Measurements from ENCODE around the genes MOB4 and PLCL1.

DNA sequence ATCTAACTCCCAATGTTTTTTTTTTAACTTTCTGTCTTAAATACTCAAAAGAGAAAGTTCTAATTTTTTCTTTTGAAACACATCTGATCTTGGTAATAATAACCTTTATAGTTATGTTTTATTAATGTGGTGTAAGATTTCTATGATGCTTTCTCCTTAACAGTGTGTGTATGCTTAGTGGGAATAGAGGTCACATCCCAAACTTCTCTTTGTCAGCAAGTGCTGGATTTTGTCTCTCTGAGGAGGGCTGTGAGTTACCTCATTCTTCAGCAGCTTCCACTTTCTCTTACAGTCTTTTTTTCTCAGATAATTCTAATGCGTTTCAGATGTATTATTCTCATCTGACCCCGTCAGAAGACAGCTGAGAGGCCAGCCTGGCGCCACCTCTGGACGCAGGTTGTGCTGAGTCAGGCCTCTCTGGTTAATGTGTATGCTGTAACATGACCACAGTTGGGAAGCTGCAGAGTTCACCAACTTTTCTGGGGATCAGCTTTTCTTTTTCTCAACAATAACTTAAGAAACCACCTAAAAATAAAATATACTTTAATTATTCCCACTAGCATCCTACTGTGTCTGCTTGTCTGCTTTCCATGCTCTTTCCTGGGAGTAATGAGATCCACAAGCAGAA is 79.4 kb downstream of the CCDC150 start:
- RRBS, 2 experiments: no CpG with 5 or more reads among the region's 4 CpGs
CAGE:
- cytosol, long polyA minus RNA: no peak
- cytosol, long polyA plus RNA: no peak
- long polyA plus RNA: no peak
- nucleus, long polyA minus RNA: no peak
- nucleus, long polyA plus RNA: start-site peak on the plus strand centred at position 440 of the sequence, 90 bp wide, 92 and 52 reads in 2 replicates

- RRBS, 2 experiments: no CpG with 5 or more reads among the region's 3 CpGs
CAGE:
- cytosol, long polyA minus RNA: no peak
- cytosol, long polyA plus RNA: no peak
- long polyA plus RNA: no peak
- nucleus, long polyA minus RNA: no peak
- nucleus, long polyA plus RNA: no peak
Observed at GRCh38 chr2:197079484-197079796, 152.9 kb upstream of the PGAP1 start.

DNA sequence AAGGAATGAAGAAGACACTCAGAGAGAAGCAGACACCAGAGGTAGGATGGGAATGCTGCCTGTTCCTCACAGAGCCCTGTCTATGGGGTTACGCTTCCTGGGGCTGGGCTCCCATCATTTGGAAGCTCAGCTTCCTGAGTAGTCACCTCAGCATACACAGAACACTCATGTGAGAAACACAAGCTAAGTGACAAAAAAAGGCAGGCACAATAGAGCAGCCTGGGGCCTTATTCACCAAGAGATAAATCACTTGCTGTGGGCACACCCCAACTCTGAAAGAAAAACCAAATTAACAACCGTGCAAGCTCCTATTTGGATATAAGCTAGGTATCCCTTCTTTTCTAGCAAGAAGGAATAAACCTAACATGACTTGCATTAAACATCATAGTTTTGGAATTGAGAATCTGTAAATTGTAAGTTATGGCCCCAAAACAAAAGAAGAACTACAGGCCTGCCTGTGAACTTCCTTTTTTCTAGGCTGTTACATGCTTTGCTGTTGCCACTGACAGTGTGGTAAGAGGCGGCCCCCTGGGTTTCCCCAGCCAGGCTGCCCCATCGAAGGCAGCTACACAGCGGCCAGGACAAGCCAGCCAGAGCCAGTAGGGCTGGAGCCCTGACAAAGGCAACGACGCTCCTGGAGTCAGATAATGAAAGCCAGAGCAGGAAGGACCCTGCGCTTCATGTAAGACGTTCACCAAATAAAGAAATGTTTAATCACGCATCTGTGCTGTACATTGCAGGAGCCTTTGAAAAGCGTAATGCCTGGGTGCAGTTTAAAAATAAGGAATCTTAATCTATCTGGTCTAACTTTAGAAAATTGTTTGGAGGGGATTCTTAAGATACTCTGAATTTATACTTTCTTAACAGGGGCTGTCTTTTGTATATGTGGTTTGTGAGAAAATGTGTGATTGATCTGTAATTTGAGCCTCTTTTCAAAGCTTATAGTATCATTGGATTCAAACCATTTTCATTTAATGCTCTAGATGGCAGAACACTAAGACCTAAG is 55.1 kb downstream of the ANKRD44 start:
- RRBS, 2 experiments: no CpG with 5 or more reads among the region's 11 CpGs
CAGE:
- cytosol, long polyA minus RNA: no peak
- cytosol, long polyA plus RNA: no peak
- long polyA plus RNA: no peak
- nucleus, long polyA minus RNA: no peak
- nucleus, long polyA plus RNA: no peak

DNA sequence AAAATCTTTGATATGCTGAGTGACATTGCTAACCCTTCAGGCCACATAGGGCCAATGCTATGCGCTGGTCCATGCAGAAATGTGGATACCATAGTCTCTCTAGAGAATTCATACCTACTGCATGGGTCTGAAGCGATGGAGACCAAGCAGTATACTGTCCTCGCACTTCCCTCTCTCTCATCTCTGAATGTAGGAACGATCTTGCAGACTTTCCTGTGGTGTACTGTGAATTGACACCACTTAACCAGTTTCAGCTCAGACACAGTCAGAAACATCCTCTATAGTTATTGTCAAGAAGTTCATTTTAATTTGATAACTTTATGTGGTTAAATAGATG is 17.9 kb upstream of the ANKRD44 start:
- RRBS, 2 experiments: no CpG with 5 or more reads among the region's 4 CpGs
CAGE:
- cytosol, long polyA minus RNA: no peak
- cytosol, long polyA plus RNA: no peak
- long polyA plus RNA: no peak
- nucleus, long polyA minus RNA: no peak
- nucleus, long polyA plus RNA: no peak

DNA sequence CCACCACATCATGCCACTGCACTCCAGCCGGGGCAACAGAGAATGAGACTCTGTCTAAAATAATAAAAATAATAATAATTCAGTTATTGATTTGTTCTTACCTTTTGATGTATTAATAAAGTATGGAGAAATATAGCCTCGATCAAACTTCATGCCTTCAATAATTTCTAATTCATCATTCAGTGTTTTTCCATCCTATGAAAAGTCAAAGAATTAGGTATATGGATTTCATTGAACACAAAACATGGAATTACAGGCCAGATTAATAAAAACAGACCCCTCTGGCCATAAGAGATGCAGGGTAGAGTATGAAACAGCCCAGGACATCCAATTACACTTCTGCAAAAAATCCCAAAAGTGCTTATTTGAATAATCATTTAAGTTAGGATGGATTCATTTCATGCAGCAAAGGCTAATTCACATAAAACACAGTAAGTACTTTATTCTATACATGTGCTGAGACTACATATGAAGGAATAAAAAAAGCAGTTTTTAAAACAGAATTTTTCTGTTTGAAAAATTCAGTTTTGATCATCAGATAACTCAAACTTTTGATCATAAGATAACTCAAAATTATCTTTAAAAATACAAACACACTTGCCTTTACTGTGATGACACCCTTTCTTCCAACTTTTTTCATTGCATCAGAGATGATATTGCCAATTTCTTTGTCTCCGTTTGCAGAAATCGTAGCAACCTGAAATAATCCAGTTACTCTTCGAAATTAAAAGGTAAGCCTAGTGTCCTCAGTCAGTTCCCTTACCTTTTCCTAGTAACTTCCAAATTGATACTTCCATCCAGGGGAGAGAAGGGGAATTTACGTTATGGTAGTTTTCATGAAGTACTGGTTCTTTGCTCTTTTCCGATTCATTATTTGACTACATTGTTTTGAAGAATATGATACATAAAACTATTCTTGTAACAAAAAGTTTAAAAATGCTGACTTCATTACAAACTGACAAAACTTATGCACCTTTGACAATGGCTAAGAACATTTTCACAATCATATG is 5.3 kb downstream of the HSPD1 start:
- RRBS, 2 experiments: 99 to 100% methylated on average over 1 of the region's 7 CpGs
CAGE:
- cytosol, long polyA minus RNA: no peak
- cytosol, long polyA plus RNA: no peak
- long polyA plus RNA: no peak
- nucleus, long polyA minus RNA: no peak
- nucleus, long polyA plus RNA: no peak

GRCh38 chr2:197504105-197504939 is 4.1 kb downstream of the HSPE1 start:
- RRBS, 2 experiments: no CpG with 5 or more reads among the region's 9 CpGs
CAGE:
- cytosol, long polyA minus RNA: no peak
- cytosol, long polyA plus RNA: no peak
- long polyA plus RNA: no peak
- nucleus, long polyA minus RNA: no peak
- nucleus, long polyA plus RNA: no peak

- RRBS, 2 experiments: 2% methylated on average over 23 to 27 of the region's 63 CpGs
CAGE:
- cytosol, long polyA minus RNA: no peak
- cytosol, long polyA plus RNA: no peak
- long polyA plus RNA: start-site peak on the plus strand at chr2:197516043-197516089, 938 and 1,032 reads in 2 replicates
- nucleus, long polyA minus RNA: no peak
- nucleus, long polyA plus RNA: no peak
Observed at GRCh38 chr2:197515185-197516168, at the start of gene MOB4. TSS of gene MOB4 (plus strand) at chr2:197516066.

GRCh38 chr2:197647917-197648560 is 27.3 kb downstream of the RFTN2 start:
- RRBS, 2 experiments: no CpG with 5 or more reads among the region's 3 CpGs
CAGE:
- cytosol, long polyA minus RNA: no peak
- cytosol, long polyA plus RNA: no peak
- long polyA plus RNA: no peak
- nucleus, long polyA minus RNA: no peak
- nucleus, long polyA plus RNA: no peak

DNA sequence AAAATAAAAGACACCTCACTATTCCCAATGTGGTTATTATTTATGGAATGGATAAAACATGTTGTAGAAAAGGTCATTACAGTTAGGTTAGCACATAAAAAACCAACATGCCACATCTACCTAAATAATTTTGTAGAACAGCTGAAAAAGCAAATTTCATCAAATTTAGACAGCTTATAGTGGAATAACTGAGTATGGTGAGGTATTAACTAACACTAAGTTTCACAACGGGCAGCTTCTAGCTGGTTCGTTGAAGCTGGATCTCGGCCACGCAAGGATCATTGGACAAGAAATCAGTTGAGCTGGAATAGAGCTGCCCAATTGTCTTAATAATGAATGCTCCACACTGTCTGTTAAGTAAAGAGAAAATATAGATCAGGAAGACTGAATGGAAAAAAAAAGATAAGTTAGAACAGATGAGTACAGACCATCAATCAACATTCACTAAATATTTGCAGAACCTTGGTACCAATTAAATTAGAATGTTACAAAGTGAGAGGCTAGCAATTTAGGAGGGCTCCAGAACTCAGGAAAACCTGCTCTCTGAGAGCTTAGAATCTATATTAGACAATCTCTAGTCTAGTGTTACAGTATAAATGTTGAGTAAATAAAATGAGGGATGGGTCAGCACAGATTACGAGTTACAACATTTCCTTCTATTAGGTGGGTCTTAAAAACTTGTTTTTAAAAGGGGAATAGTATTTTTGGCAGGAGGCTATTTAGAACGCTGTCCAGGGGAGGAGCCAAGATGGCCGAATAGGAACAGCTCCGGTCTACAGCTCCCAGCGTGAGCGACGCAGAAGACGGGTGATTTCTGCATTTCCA is 23.3 kb downstream of the MARS2 start:
- RRBS, 2 experiments: no CpG with 5 or more reads among the region's 12 CpGs
CAGE:
- cytosol, long polyA minus RNA: no peak
- cytosol, long polyA plus RNA: no peak
- long polyA plus RNA: no peak
- nucleus, long polyA minus RNA: no peak
- nucleus, long polyA plus RNA: no peak

GRCh38 chr2:197804547-197805277 is at the start of gene PLCL1:
TSS of gene PLCL1 (plus strand) at chr2:197804593.
- RRBS, 2 experiments: 2 to 4% methylated on average over 30 of the region's 91 CpGs
CAGE:
- cytosol, long polyA minus RNA: no peak
- cytosol, long polyA plus RNA: no peak
- long polyA plus RNA: no peak
- nucleus, long polyA minus RNA: no peak
- nucleus, long polyA plus RNA: no peak

- RRBS, 2 experiments: no CpG with 5 or more reads among the region's 8 CpGs
CAGE:
- cytosol, long polyA minus RNA: no peak
- cytosol, long polyA plus RNA: no peak
- long polyA plus RNA: no peak
- nucleus, long polyA minus RNA: no peak
- nucleus, long polyA plus RNA: no peak
Observed at GRCh38 chr2:197830028-197830747, 25.8 kb downstream of the PLCL1 start.

DNA sequence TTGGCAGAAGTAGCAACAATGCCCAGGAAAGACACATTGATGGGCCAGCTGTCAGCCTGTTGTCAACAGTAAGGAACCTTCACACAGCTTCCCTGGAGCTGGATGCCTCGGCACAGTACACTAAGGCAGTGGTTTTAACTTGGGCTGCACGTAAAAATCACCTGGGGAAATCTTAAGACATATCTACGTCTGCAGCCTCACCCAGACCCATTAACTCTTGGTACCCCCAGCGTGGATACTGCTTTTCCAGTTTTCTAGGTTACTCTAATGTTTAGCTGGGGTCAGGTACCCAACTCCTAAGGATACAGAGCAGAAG is 679.8 kb downstream of the SATB2 start:
- RRBS, 2 experiments: no CpG with 5 or more reads among the region's 4 CpGs
CAGE:
- cytosol, long polyA minus RNA: no peak
- cytosol, long polyA plus RNA: no peak
- long polyA plus RNA: no peak
- nucleus, long polyA minus RNA: no peak
- nucleus, long polyA plus RNA: no peak

DNA sequence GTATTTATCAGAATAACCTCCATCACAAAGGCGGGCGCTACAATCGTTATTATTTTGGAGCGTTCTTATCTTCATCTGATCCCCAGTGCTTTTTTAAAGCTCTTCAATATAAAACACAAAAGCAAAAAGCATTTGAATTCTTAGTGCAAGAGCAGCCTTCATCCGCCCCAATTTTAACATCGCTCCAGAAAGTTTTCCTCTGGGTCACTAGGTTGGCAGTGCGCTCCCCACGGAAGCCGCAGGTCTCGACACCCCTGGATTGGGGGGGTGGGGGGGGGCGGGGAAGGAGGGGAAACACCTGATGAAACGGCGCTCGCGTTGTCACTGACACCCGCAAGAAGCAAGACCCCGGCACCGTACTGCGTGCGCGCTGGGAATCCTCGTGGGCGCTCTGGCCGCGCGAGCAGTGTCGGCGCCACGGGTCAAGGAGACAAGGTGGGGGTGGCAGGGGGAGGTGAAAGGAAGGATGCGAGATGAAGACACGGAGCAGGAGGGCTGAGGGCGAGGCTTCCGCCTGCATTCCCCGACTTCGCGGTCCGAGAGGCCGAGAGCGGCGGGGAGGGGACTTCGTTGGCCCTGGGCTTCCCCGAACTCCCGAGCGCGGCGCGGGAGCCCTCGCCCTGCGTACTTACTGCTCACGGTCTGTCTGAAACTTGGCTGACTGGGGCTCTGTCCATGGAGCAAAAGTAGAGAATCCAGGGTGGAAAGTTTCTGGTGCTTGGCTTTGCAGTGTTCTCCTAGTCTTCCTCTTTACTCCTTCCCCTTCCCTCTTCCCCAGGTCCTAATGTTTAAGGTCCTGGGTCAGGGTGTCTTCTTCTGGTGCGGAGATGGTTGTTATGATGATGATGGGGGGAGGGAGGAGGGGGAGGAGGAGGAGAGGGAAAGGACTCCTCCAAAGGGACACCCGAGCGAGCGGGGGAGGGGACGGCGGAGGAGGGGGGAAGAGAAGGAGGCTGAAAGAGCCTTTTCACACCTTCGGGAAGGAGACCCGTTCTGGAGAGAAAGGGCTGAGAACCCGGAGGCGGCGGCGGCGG is 715 bp downstream of the SATB2 start:
- RRBS, 2 experiments: no CpG with 5 or more reads among the region's 63 CpGs
CAGE:
- cytosol, long polyA minus RNA: no peak
- cytosol, long polyA plus RNA: no peak
- long polyA plus RNA: no peak
- nucleus, long polyA minus RNA: no peak
- nucleus, long polyA plus RNA: no peak

DNA sequence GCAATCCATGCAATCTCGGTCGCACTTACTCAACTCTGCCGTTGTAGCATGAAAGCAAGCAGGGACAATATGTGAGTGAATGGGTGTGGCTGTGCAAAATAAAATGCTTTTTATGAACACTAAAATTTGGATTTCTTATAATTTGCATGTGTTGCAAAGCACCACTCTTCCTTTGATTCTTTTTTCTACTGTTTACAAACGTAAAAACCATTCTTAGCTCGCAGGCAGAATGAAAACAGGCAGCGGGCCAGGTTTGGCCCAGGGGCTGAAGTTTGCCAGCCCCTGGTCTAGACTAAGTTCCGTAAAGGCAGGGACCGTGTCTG is 83.8 kb upstream of the SPATS2L start:
- RRBS, 2 experiments: no CpG with 5 or more reads among the region's 8 CpGs
CAGE:
- cytosol, long polyA minus RNA: no peak
- cytosol, long polyA plus RNA: no peak
- long polyA plus RNA: no peak
- nucleus, long polyA minus RNA: no peak
- nucleus, long polyA plus RNA: no peak

DNA sequence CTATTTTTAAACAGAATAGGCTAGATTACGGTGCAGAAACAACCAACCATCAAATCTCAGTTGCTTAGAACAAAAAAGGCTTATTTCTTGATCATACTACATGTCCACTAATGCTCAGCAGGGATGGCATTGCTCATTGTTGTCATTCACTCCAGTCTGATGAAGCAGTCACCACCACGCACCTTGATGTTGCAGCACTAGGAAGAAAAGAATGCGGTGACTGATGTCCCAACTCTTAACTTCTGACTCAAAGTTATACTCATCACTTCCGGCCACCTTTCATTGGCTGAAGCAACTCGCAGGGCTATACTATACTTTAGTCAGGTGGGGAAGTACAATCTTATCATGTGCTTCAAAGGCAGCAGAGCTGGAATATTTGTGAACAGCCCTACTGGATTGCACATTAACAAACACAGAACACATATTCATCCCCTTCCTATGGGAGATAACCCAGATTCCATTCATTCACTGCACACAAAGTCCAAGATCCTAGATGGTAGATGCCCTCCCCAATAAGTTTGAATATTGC is 3.6 kb upstream of the SPATS2L start:
- RRBS, 2 experiments: no CpG with 5 or more reads among the region's 5 CpGs
CAGE:
- cytosol, long polyA minus RNA: no peak
- cytosol, long polyA plus RNA: no peak
- long polyA plus RNA: no peak
- nucleus, long polyA minus RNA: no peak
- nucleus, long polyA plus RNA: no peak

DNA sequence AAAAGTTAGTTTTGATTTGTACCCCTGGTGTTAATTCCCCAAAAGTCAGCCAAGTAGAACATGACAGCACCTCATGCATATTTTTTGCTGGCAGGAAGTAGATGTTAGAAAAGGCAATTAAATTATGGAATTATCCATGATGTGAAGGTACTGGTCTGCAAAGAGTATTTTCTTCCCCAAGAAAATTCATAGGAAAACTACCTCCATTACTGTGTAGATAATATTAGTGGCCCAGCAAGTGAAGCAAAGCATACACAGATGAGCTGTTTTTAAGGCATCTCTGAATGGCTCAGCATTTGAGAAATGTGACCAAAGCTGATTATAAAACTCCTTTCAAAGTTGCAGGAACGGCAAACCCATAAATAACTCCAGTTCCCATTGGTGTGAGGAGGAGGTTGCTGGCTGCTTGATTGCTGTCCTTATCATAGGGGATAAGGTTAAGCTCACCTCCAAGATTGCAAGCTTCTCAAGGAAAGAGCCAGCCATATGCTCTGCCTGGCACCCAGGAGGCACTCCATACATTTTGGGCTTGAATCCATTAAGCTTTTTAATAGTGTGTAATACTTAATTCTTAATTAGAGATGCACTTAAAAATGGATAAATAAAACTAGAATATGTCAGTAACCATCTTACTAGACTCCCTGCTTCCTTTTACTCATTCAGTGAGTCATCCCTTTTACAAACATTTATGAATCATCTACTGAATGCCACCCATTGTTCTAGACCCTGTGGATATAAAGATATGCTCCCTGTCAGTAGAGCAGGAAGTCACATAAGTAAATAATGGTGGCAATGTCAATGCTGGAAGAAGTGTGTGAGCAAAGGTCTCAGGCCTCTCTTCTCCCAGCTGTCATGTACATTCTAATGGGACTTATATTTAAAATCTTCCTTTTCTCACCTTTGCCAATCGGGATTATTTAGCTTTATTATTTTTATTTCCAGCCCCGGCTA is 99.2 kb downstream of the SPATS2L start:
- RRBS, 2 experiments: no CpG with 5 or more reads among the region's 3 CpGs
CAGE:
- cytosol, long polyA minus RNA: no peak
- cytosol, long polyA plus RNA: no peak
- long polyA plus RNA: no peak
- nucleus, long polyA minus RNA: no peak
- nucleus, long polyA plus RNA: no peak

- RRBS, 2 experiments: no CpG with 5 or more reads among the region's 10 CpGs
CAGE:
- cytosol, long polyA minus RNA: no peak
- cytosol, long polyA plus RNA: no peak
- long polyA plus RNA: no peak
- nucleus, long polyA minus RNA: no peak
- nucleus, long polyA plus RNA: no peak
Observed at GRCh38 chr2:200424946-200425515, 84.8 kb downstream of the KCTD18 start.

GRCh38 chr2:200469649-200470093 is 40.2 kb downstream of the KCTD18 start:
- RRBS, 2 experiments: no CpG with 5 or more reads among the region's 11 CpGs
CAGE:
- cytosol, long polyA minus RNA: no peak
- cytosol, long polyA plus RNA: no peak
- long polyA plus RNA: no peak
- nucleus, long polyA minus RNA: no peak
- nucleus, long polyA plus RNA: no peak

DNA sequence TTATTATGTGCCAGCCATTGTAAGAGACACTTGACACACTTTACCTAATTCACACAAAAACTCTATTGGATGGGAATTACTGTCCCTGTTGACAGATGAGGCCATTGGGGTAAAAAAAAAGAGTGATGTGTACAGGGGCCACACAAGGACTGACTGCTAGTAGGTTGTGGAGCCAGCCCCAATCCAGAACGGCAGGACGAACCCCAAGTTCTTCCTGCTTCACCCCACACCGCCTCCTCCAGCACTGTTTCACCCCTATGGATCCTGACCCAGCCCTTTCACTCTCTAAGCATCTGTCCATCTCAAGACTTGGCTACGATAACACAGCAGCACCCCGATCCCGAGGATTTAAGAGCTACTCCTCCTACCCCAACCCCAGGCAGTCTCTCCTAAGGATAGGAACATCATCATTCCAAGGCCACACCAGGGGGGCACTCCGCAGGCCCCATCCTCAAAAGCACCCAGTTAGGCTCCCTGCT is 739 bp downstream of the KCTD18 start:
- RRBS, 2 experiments: no CpG with 5 or more reads among the region's 7 CpGs
CAGE:
- cytosol, long polyA minus RNA: no peak
- cytosol, long polyA plus RNA: no peak
- long polyA plus RNA: no peak
- nucleus, long polyA minus RNA: no peak
- nucleus, long polyA plus RNA: no peak

DNA sequence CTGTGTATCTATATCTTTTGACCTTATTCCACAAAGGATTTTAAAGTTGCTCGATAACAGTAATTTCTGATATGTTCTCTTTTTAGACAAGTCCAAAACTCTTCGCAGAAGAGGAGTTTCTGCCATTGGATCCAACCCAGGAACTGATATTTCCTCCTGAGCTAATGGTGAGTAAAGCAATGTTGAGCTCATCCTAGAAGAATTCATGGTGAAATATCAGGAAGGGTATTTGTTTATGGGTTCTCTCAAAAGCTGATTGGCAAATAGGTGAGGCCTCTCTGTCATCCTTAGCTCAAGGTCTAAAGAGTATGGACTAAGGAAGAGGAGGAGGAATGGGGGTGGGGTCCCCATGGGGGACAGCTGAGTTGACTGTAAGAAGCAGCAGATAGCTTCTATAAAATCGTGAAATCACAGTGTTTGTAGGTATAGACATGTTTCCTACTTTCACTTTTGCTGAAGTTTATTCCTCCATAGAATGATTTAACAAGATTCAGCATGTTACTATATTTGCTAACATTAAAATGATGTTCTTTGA is 18.2 kb downstream of the AOX1 start:
- RRBS, 2 experiments: no CpG with 5 or more reads among the region's 3 CpGs
CAGE:
- cytosol, long polyA minus RNA: no peak
- cytosol, long polyA plus RNA: no peak
- long polyA plus RNA: no peak
- nucleus, long polyA minus RNA: no peak
- nucleus, long polyA plus RNA: no peak